Pericardium fibroblast (primary cell): ENCODE measurements around the gene VIP.

GRCh38 chr6:150753382-150754261 lies 111.9 kb upstream of the MTHFD1L start:
- RAMPAGE, long total RNA, result no peak

DNA sequence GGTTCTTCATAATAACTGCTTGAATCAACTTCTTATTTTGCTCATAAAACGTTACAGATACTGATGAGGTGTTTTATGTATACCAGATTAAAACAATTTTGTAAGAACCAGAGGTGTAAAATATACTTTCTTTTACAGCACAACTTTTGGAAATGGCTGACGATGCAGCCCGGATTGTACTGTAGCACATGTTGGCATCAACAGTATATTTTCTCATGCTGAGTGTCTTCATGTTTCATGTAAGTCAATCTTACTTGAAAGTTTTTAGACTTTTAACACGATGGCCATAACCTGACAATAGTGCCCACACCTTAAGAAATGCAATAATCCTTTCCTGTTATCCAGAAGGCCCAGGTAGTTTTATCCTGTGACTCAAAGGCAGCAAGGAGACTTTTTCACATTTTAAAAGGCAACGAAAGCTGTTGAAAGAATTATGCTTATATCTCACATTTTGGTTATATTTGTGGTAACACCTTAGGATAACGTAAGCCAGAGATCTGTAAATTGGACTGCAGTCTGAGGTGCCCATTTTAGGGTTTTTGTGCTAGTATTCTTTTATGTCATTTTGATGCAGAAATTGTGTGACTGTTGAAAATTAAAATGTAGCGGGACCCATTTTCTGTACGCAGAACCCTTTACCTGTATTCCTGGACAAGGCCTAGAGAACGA lies 24.5 kb upstream of the MTHFD1L start:
- RAMPAGE, long total RNA, result no peak

- RAMPAGE, long total RNA, result no peak
Observed at GRCh38 chr6:150987396-150988030, 122.0 kb downstream of the MTHFD1L start.

GRCh38 chr6:151389999-151390902 lies 1.1 kb downstream of the ZBTB2 start:
- RAMPAGE, long total RNA, result no peak

- RAMPAGE, long total RNA, result no peak
Observed at GRCh38 chr6:151442353-151442924, 9.5 kb downstream of the RMND1 start.

GRCh38 chr6:151616731-151617204 lies 123.0 kb downstream of the CCDC170 start:
- RAMPAGE, long total RNA, result no peak

DNA sequence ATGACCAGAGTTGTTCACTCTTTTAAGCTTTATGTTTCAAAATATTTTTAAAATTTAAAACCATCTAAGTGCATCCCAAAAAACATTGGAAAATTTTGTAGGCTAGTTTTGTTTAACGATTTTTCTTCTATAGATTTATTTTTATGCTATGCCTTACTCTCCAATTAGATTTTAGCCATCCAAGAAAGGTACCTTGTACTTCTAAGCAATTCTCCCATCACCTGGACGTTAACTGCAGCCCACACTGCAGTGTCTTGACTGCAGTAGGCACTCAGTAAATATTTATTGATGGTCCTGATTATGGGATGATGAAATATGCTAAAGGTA lies 149.6 kb upstream of the ESR1 start:
- RAMPAGE, long total RNA, result no peak

- RAMPAGE, long total RNA, result no peak
Observed at GRCh38 chr6:151807763-151808475, 437 bp downstream of the ESR1 start.

GRCh38 chr6:151814602-151814989 lies 7.1 kb downstream of the ESR1 start:
- RAMPAGE, long total RNA, result no peak

GRCh38 chr6:152063103-152063596 lies 255.7 kb downstream of the ESR1 start:
- RAMPAGE, long total RNA, result no peak

- RAMPAGE, long total RNA, result no peak
Observed at GRCh38 chr6:152096807-152097321, 289.4 kb downstream of the ESR1 start.

DNA sequence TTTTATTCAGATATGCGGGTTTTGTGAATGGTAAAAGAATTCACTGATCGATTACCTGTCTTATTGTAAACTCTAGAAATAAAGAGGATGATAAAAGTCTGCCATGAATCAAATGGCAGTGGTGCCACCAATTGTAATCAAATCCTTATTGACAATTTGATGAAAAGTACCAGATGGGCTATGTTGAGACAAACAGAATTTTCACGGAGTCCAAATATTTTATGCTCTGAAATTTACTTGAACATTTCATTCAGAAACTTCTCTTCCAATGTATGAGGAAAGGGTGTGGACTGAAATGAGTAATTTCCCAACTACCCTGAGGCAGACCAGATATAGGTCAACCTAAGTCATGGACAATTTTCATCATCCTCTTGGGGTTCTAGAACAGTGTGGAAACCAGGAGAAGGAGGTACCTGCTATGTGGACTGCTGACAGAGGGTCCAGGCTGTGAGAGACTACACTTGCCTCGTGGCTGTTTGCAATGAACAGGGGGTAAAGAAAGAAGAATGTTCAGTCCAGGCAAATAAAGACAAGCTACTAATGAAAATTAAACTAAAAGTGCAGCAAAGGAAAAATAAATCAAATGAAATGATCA lies 322.9 kb downstream of the ESR1 start:
- RAMPAGE, long total RNA, result no peak

- RAMPAGE, long total RNA, result no peak
Observed at GRCh38 chr6:152309662-152310025, 327.5 kb downstream of the SYNE1 start.

DNA sequence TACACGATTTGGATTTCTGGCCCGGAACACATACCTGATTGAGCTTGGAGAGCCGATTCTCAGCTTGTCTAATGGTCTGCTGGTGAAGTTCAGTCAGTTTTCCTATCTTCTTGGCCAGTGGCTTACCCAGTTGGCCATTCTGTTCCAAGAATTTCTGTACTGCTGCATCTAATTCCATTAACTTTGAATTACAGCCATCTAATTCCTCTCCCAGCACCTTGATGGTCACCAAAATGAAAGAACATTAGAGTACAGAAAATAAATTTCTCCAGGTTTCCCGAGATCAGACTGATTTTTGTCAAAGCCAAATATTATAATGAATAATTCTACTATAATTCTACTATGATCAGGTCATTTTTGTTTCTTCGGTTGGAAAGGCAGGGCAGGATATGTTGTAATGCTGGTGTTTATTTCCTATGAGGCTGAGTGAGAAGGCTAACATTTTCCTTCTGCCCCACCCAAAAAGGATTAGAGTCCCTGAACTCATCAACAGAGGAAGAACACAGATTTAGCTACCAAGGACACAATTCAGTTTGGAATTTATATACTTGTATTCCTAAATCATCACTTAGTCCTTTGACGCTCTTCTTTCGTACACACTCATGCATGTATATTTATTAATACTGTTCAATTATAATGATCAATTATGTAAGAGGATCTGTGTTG lies 319.0 kb downstream of the SYNE1 start:
- RAMPAGE, long total RNA, result no peak

DNA sequence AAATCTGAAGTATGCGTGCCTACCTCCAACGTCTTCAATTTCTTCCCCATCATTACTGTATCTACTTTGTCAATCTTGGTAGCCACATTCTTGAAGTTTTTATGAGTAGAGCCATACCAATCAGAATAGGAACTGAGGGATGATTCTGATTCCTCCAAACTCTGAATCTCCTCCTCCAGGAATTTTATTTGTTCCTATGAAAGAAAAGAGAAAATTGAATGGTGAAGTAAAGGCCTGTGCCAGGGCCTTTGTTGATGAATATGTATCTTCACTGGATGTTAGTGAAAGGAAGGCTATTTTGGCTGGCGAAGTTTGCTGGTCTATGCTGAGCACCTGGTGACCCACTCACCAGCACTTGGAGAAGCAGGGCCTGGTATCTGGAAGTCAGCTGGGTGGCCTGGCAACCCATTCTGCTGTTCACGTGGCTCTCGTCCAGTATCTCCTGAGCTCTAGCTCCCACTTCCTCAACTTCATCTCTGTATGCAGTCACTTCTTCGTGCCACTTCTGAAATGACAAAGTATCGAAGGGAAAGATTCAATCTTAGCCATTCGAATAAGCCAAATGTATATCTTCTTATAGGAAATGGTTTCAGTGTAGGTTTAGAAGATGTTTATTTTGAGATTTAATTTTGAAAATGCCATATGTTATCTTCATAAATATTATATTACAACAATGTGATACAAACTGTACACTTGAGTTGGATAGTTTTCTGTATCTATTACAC lies 283.8 kb downstream of the SYNE1 start:
- RAMPAGE, long total RNA, result no peak

DNA sequence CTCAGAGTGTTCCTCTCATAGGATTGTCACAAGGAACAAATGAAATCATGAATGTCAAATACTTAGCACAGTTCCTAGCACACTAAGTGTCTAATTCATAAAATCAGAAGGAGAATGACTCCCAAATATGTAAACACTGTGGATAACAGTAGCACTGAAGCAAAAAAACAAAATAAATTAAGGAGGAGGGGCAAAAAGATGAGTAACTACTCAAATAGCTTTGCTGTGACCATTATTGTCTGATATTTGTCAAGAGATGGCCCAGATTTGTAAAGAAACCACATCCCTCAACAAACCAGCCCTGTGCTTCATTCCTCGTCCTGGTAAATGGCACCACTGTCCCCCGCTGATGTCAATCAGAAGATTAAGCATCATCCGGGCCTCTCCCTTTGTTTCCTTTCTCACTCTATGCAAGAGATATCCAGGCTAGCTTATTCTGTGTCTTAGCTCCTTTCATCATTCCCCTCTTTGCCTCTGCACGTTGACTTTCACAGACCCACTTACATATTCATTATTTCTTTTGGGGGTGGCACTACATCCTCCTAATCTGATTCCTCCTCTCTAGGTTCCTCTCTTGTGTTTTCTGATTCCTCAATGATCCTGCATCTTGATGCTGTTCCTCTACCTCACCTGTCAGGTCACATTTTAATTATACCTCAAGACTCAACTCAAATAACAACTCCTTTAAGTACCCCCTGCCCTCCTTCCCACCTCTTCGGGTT lies 259.0 kb downstream of the SYNE1 start:
- RAMPAGE, long total RNA, result no peak

DNA sequence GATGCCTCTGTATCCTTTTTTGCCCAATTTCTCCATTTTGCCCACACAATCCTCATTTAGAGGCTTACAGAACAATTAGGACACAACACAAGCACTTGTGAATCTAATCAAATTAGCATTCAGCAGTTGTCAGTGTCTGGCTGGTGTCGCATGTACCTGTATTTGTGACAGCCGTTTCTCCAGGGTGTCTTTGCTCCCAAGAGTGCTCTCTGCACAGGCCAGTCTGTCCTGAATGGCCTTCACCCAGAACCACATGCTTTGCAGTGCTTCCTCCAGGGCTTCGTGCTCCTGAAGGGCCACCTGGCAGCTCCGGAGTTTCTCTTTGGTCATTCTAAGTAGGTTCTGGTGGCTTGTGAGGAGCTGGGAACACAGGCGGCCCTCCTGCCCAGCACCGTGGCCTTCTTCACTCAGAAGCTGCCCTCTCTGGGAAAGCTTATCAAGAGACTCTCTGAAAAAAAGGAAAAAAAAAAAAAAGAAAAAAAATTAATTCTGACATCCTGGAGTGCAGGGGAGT lies 246.0 kb downstream of the SYNE1 start:
- RAMPAGE, long total RNA, result no peak

GRCh38 chr6:152673142-152673727 lies 24.5 kb upstream of the MYCT1 start:
- RAMPAGE, long total RNA, result no peak

- RAMPAGE, long total RNA, result no peak
Observed at GRCh38 chr6:152750579-152750956, at the start of gene VIP. Gene VIP, plus strand, starts transcription at chr6:152750797.

- RAMPAGE, long total RNA, result no peak
Observed at GRCh38 chr6:152984091-152984466, 1.2 kb upstream of the FBXO5 start.